Measurements from ENCODE around the gene ZNF605.

GRCh38 chr12:132795597-132796427 is 32.9 kb downstream of the GOLGA3 start:
- PRO-cap = no peak

GRCh38 chr12:132888796-132889540 is 1.6 kb upstream of the CHFR start:
- PRO-cap = no peak

- PRO-cap = no peak
Measured at GRCh38 chr12:132894997-132895399, 7.6 kb upstream of the CHFR start.

GRCh38 chr12:132904681-132905066 is 17.3 kb upstream of the CHFR start:
- PRO-cap = no peak

GRCh38 chr12:132908650-132909383 is 21.4 kb upstream of the CHFR start:
- PRO-cap = bidirectional peak, plus-strand start at chr12:132908715, minus-strand start at chr12:132908441; unidirectional peak, plus-strand start at chr12:132908955

- PRO-cap = bidirectional peak, plus-strand start at chr12:132956089, minus-strand start at chr12:132956050; bidirectional peak, plus-strand start at chr12:132956370, minus-strand start at chr12:132956304
Measured at GRCh38 chr12:132955683-132956539, at the start of gene ZNF605. Gene ZNF605, minus strand, starts transcription at chr12:132956306.

All from Metastatic Lung Carcinoma in the Adrenal Gland (tissue), 1 donor.